Karpas-422 (cell line): ENCODE measurements around a stretch of chr3.

- PRO-cap, result no peak
- RAMPAGE, long total RNA, result no peak
Observed at GRCh38 chr3:189023061-189023489, 148.7 kb upstream of the TPRG1 start.

- PRO-cap, result no peak
- RAMPAGE, long total RNA, result no peak
Observed at GRCh38 chr3:189099631-189100291, 72.0 kb upstream of the TPRG1 start.

DNA sequence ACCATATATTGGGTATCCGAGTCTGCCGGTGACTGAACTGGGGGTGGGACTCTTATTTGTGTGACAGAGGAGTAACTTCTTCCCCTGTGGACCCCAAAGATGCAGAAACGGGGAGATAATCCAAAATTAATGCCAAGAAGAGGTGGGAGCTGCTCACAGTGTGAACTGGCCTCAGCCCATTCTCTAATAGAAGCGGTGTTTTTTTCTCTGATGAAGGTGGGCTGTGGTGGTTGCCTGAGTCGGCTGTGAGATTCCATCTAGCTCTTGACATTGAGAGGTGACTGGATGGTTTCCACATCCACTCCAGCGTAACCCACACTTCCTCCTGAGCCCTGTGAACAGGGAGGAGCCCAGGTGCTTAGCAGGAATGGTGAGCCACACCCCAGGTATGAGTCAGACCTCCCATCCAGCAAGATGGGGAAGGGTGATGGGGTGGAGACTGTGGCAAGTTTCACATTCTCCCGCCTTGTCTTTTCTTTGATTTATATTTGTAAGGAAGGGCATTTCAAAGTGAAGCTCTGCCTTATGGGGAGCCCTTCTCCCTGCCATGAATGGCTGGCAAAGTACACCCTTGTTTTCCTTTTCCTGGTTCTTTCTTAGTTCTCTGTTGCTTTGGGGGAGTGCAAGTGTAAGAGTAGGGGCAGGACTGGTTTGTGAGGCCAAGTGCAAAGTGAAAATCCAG, 4.8 kb upstream of the TPRG1 start:
- PRO-cap, result no peak
- RAMPAGE, long total RNA, result no peak

DNA sequence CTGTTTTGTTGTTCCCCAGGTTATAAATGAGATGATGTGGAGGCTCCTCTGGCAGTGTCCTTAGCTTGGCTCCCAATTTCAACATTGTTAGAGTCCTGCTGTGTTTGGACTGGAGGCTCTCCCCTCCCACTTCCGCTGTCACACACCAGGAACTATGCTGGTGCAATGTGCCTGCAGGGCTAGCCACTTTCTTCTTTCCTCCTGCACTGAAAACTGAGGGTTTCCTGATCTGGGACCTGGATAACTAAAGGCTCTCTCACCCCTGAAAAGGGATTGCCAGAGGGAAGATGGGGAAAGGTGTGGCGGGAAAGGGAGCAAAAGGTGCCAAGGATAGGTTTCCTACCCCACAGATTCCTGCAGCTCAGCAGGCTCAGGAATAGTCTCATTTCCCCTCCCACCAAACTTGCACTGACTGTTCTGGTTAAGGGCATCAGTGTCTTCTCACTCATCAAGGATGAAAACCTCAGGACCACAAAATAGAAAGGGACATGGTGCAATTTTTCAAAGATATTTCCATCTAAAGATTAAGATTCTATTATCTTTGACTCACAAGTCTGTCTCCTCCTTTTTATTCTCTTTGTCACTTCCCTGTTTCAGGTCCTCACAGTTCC, 121.5 kb downstream of the TPRG1 start:
- PRO-cap, result no peak
- RAMPAGE, long total RNA, result no peak

DNA sequence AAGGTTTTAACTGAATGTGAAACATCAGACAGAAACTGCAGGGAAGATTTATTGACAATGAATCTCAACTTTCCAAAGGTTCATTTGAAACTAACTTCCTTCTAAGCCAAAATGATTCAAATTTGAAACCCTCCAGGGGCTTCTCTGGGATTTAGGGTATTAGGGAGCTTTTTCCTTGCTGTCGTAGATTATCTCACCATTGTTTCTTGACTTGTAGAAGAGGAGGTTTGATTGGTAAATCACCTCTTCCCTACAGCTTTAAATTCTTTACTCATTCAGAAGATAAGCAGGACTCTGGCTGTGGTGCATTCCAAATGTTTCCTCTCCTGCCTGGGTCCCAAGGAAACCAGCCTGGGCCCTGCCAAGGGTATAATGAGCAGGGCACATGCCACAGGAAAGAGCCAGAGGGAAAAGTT, 71.0 kb downstream of the TP63 start:
- PRO-cap, result no peak
- RAMPAGE, long total RNA, result no peak

- PRO-cap, result no peak
- RAMPAGE, long total RNA, result no peak
Observed at GRCh38 chr3:189813605-189814347, 182.6 kb downstream of the TP63 start.

GRCh38 chr3:190012238-190013186, 108.2 kb downstream of the P3H2 start:
- PRO-cap, result no peak
- RAMPAGE, long total RNA, result no peak

GRCh38 chr3:190038021-190038580, 82.6 kb downstream of the P3H2 start:
- PRO-cap, result no peak
- RAMPAGE, long total RNA, result no peak

DNA sequence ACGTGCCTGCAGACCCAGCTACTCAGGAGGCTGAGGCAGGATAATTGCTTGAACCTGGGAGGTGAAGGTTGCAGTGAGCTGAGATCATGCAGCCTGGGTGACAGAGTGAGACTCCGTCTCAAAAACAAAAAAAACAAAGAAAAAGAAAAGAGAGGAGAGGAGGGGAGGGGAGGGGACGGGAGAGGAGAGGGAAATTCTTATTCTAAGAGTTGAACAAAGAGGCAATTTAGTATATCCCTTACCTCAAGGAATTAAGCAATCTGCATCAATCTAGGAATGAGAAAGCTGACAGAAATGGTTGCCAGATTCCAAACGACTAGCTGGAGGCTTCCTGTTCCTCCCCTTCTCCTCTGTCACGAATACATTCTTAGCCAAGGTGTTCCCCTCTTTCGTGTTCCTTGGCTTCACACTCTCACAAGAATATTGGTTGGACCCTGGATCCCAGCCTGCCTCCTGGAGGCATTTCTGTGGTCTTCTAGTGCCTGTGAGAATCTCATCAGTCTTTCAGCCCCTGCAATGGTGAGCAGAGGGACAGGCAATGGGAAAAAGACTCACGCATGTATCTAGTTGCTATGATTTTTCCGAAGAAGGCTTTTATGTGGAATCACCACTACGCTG, 1.4 kb upstream of the P3H2 start:
- PRO-cap, result no peak
- RAMPAGE, long total RNA, result no peak

- PRO-cap, result no peak
- RAMPAGE, long total RNA, result no peak
Observed at GRCh38 chr3:190231647-190232545, 90.3 kb downstream of the CLDN1 start.

DNA sequence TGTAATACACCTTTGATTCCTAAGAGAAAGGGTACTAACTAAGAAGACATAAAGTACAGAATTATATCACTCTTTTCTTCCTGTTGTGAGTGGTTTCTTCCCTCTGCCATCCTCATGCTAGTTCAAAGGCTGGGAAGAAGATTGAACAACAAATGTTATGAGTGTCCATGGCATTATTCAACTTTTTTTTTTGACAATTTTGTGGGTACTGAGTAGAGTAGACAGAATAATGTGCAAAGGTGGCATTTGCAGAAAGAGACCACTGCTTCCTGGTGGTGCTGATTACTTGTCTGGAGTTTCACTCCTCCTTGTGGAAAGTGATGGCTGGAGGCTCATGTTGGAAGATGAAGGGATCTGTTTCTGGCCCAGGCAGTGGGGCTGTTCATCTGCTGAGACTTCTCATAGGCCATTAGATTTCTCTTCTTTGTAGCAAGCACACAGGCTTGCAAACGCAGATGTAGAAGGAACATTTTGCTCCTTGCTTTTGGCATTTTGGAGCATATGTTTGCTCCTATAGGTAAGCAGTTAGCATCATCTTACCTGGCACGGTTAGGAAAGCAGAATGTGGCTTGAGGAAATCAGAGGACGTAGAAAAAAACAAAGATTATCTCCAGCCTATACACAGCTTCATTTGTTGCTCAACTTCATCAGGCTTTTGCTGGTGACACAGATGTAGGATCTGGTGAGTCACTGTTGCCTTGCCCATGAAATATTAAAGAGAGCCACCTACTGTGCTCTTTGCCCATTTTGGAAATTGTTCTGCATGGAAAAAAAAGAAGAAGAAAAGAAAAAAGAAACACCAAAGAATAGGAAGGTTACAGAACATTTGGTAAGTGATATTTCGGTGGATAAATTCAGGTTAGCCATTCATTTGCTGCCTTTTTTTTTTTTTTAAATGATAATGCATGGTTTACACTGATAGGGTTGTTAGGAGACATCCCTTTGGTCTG, 3.6 kb downstream of the IL1RAP start:
- PRO-cap, result no peak
- RAMPAGE, long total RNA, result no peak

DNA sequence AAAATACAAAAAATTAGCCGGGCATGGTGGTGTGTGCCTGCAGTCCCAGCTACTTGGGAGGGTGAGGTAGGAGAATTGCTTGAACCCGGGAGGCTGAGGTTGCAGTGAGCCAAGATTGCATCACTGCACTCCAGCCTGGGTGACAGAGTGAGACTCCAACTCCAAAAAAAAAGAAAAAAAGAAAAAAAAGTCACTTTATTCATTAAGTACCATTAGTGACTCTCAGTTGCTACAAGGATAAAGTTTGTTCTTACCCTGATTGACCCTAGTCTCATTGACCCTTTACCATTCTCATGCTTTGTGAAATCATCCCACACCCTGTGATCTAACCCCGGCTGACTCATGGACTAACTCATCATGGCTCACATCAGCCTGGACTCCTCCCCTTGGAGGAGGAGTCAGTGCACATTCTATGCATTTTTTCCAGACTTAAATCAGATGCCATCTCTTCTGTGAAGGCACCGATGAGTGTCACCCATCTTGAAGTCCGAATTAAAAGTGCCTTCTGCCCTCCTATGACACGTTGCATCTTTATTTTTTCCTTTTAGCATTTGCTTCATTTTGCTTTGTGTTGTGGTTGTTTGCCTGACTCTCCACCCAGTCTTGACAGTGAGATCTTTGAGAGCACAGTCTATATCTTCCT, 71.9 kb downstream of the IL1RAP start:
- PRO-cap, result no peak
- RAMPAGE, long total RNA, result no peak

DNA sequence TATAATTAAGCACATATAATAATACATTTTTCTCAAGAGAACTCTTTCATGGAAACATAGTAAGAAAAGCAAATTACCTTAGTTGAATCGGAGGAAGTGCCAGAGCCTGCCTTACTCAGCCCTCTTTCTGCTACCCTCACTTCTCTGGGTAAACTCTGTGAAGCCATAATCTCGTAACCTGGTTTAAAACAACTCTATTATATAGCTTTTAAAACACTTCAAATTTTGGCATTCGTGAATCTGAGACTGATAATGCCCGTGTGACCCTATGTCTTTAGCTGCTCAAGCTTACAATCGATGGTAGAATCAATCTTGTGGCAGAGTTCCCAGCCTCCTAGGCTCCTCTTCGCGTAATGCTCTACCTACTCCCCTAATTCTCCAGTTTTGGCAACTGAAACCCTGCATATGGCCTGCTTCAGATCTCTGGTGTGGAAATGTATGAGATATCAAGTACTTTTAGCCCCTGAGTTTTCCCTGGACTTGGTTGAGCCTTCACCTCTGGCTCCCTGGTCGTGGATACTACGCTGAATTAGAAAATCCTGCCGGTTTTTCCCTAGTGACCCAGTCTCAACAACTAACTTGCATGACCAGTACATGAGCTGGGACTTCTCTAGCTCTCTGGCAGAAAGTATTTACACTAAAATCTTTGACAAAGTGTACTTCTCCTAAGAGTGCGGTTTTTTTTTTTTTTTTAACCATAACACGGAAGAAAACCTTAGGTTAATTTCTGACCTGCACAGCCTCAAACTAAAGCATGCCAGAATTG, 165.9 kb downstream of the GMNC start:
- PRO-cap, result no peak
- RAMPAGE, long total RNA, result no peak

DNA sequence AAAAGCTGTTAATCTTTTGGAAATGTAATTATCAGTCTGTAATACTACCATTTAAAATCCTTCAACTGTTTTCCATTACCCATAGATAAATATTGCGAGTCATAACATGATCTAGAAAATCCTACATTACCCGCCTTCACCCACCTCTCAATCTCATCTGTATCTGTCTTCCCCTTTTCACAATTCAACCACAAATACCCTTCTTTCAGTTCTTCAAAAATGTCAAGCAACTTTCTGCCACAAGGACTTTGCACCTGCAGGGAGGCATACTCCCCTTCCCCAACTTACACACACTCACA, 33.3 kb upstream of the CCDC50 start:
- PRO-cap, result no peak
- RAMPAGE, long total RNA, result no peak

GRCh38 chr3:191300829-191301494, 28.2 kb upstream of the CCDC50 start:
- PRO-cap, result no peak
- RAMPAGE, long total RNA, result no peak

DNA sequence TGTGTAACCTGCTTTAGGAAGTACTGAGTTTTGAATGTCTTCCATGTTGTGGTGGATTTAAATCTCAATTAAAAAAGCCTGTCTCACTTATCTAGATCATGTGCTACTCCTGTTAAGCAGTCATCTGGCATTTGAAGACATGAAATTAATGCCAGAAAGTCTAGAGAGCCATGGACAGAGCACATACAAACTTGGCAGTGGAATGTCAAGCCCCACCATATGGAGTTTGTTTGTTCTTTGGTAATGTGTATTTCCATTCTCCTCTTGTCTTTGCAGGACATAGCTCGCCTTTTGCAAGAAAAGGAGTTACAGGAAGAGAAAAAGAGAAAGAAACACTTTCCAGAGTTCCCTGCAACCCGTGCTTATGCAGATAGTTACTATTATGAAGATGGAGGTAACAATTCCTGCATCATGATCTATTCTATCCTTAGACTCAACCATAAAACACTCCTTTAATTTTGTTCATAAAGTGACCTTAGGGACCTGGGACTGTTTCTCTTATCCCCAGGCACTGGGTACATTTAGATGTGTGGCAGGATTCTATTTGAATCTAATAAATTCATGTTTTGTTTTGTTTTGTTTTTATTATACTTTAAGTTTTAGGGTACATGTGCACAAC, 39.4 kb upstream of the UTS2B start:
- PRO-cap, result no peak
- RAMPAGE, long total RNA, result no peak

DNA sequence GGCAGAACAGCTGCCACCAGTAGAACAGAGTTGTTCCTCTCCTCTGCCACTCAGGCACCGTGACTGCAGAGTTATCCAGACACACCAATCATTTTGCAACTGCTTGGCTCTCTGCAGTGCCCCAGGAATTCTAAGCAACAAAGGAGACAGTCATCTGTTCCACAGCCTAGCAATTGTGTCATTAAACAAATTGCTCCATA, 281.6 kb downstream of the FGF12 start:
- PRO-cap, result no peak
- RAMPAGE, long total RNA, result no peak

DNA sequence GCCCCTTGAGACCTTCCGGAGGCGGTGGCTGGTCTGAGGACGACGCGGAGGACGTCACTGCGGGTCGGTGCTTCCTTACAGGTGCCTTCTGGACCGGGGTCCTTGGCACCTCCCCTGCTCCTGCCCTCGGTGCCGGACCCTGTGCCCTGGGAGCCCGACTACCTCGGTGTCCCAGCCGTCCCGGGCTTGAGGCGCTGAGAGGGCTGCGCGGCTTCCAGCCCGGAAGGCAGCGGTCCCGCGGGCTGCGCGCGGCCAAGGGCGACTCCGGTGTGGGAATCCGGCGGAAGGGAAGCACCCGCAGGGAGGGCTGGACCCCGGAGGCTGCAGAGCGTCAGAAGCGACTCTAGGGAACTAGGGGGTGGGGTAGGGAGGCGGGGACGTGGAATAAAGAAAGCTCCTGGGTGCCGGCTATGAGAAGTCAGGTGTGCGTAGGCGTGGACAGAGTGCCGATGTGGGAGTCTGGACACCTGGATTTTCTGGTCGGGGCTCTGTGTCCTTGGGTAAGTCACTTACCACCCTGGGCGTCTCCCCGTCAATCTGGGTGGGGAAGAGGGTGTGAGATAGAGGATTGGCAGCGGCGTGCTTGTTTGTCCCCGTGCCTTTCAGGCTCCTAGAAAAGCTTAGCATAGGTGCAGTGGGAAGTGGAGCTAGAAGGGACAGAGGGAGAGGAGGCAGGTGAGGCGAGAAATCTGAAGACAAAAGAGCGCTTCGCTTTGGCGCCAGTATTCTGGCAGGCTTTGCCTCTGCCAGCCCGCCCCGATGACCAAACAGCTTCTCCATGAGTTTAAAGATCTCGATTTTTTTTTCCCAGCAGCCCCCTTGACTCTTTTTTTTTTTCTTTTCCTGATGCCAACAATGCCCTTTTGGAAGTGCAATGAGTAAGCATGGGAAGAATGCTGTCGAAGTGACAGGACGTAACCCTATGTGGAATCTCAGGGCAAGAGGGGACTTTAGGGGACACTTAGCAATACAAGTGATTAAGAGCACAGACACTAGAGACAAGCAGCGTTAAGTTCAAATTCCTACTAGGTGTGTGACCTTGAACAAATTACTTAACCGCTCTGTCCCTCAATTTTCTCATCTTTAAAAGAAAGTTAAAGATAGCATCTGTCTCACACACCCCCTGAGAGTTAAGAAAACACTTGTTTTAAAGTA, 212.0 kb downstream of the FGF12 start:
- PRO-cap, result no peak
- RAMPAGE, long total RNA, result no peak

DNA sequence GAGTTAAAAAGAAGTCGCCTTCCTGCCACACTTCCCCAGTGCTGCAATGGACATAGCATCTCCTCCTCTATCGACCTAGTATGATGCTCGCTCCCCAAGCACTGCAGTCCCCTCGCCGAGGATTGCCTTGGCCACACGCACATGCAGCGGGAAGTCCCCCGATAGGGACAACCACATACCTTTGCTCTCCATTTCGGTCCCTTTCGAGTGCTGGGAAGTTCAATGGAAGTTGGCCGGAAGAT, 418 bp downstream of the FGF12 start:
- PRO-cap, result no peak
- RAMPAGE, long total RNA, result no peak

- PRO-cap, result no peak
- RAMPAGE, long total RNA, result no peak
Observed at GRCh38 chr3:192916390-192916736, 1.3 kb downstream of the MB21D2 start.